ENCODE data around the gene CAMK1G.

DNA sequence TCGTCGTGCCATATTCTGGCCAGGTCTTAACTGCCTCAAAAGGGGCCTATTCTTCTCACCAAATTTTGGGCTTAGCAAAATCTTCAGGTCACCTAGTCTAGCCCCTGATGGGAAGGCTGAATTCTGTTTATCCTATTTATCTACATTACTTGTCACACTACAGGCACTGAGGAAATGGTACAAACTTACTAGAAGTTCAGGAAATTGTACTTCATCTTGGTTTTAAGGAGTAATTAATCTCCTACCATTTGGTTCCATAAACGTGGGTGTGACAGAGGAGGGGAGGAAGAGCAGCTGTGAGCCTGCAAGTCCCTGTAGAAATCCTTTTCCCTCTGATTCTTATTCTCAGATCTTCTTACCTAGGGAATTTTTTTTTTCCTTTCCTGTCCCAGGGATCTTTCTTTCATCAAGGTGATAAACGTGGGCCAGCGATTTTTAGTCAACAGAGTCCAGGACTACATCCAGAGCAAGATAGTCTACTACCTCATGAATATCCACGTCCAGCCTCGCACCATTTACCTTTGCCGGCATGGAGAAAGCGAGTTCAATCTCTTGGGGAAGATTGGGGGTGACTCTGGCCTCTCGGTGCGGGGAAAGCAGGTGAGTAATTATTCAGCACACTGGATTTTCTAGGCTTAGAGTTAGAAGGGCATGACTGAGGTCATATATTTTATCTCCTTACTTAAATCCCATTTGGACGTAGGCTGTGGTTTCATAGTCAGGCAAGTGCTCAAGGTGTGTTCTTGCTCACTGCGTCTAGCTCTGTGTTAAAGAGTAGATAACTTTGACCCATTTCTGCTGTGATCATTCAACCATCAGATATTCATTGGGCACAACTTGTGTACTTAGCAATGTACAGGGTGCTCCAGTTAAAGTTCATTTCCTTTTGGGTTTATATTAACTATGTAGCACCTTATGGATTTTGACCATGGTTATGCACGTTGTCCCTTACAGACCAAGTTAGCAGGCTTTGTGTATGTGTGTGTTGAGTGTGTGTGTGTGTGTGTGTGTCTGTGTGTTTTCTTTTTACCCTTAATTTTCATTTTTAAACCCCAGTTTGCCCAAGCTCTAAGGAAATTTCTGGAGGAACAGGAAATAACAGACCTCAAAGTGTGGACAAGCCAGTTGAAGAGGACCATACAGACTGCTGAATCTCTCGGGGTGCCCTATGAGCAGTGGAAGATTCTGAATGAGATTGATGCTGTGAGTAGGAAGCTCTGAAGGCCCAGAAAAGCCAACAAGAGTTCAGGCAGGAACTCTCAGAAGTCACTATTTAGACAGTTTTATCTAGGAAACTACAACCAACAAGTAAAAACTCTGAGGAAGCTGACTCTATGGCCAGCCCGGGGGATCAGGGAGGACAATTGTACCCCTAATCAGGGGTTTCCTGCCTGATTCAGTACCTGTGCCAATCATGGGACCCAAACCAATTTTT lies 14.5 kb downstream of the PFKFB2 start:
- PRO-cap, result no peak

DNA sequence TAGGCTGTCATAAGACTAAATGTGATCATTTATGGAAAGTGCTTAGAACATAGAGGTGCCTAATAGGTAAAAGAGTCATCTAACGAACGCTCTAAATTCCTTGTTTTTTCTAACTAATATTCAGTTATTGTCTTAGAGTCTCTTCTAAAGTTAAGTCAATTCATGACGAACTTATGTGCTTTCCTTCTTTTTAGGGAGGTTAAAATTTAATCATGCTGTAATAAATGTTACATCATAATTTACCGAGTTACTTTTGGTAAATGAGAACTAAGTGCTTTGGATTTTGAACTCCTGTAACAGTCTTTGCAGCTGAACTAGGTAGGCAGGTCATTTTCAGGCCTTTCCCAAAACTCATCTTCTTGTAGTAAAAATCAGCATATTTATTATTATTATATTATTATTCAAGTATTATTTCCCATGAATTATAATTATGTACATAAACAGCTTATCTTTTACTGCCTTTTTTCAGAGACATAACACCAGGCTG lies 81.2 kb upstream of the CD55 start:
- PRO-cap, result no peak

GRCh38 chr1:207309640-207310300 lies 11.7 kb upstream of the CD55 start:
- PRO-cap, result no peak

- PRO-cap, result no peak
Observed at GRCh38 chr1:207359488-207359794, 38.0 kb downstream of the CD55 start.

DNA sequence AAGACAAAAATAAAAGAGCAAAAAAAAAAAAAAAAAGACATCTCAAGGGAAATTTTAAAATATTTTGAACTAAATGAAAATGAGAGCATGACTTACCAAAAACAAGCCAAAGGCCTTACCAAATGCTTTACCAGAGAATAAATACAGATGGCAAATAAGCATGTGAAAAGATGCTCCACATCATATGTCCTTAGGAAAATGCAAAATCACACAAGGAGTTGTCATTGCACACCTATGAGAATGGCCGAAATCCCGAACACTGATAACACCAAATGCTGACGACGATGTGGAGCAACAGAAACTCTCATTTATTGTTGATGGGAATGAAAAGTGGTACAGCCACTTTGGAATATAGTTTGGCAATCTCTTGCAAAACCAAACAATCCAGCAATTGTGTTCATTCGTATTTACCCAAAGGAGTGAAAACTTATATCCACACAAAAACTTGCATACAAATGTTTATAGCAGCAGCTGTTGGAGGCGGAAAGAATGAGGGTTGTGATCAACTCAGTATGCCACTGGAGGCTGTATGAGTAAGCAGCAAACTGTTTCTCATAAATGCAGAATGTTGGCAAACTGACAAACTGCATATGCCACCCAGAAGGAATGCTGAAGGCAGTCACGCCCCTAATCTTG lies 60.8 kb upstream of the CR2 start:
- PRO-cap, result no peak

- PRO-cap, result no peak
Observed at GRCh38 chr1:207649969-207650557, 5.1 kb downstream of the CR1L start.

GRCh38 chr1:207748722-207749528 lies 2.9 kb upstream of the CD46 start:
- PRO-cap, result no peak

GRCh38 chr1:207755953-207756695 lies 4.3 kb downstream of the CD46 start:
- PRO-cap, result no peak

GRCh38 chr1:207762249-207762976 lies 10.6 kb downstream of the CD46 start:
- PRO-cap, result no peak

GRCh38 chr1:207797298-207798464 lies 45.8 kb downstream of the CD46 start:
- PRO-cap, result no peak

GRCh38 chr1:207838094-207838952 lies 72.6 kb downstream of the CD34 start:
- PRO-cap, result no peak

- PRO-cap, result no peak
Observed at GRCh38 chr1:208051055-208051583, 140.2 kb upstream of the CD34 start.

DNA sequence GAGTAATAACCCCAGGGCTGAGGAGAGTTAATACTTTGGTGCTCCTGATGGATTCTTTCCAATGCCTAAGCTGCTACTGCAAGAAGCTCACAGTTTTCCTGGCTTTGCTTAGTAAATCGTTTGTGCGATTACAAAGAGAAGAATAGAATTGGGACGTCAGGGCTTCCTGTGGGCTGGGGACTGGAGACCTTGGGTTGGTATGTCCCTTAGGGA lies 40.4 kb downstream of the PLXNA2 start:
- PRO-cap, result no peak

- PRO-cap, result no peak
Observed at GRCh38 chr1:208498053-208498495, 253.9 kb upstream of the PLXNA2 start.

DNA sequence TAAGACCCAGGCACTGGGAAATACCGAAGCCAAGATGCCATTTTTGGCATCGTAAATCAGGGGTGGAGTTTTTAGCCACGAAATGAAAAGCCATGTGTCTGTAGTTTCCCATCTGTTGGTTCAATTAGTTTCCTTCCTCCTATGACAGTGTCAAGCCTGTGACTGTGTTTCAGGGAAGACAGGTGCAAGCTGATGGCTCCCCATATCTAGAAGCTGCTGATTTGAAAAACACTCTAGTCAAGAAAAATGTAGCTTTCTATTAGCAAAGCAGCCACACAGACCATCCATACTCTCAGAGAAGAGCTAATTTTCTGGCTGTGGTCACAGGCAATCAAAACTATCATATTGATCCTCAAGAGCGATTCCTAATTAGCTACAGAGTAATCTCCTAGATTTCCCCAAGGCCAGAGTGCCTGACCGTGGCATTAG lies 480.3 kb upstream of the CAMK1G start:
- PRO-cap, result no peak

DNA sequence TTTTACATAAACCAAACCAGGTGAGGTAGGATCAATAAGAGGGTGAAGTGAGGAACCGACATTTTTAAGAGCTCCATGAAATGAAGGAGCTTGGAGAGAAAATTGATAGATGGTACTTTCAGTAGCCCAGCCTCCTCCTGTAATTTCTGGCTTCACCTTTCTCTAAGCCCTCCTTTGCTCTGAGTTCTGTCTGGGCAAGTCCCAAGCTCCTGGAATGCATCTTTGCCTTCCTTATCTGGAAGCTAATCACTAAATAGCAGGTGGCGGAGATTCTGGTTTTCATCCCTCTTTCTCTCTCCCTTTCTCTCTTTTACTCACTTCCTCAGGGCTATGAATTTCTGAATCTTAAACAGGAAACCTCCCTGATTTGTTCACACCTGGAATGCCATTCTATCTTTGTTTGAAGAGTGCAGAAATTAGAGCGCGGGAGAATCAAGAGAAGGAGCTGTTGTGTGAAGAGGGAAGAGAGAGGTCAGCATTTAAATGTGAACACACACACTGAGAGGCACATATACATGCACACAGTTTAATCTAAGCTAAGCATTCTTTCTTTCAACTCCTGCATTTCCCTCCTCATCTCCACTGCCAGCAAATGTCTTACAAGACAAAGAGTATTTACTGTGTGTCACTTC lies 199.5 kb upstream of the CAMK1G start:
- PRO-cap, result no peak

GRCh38 chr1:209431688-209432657 lies 151.5 kb upstream of the CAMK1G start:
- PRO-cap, result no peak

- PRO-cap, result no peak
Observed at GRCh38 chr1:209471232-209471535, 112.3 kb upstream of the CAMK1G start.

- PRO-cap, result unidirectional peak, plus-strand start at chr1:209583717
Observed at GRCh38 chr1:209583442-209583882, at the start of gene CAMK1G. Gene CAMK1G, plus strand, starts transcription at chr1:209583714.

- PRO-cap, result no peak
Observed at GRCh38 chr1:209678350-209678755, 3.1 kb downstream of the G0S2 start.